Zone of skin (tissue), 1 donor: ENCODE measurements around a stretch of chr18.

- RRBS, result no CpG with 5 or more reads among the region's 17 CpGs
Observed at GRCh38 chr18:80201383-80201905, 45.9 kb downstream of the PARD6G start.